HTERT-HM (cell line): ENCODE measurements around a stretch of chr14.

DNA sequence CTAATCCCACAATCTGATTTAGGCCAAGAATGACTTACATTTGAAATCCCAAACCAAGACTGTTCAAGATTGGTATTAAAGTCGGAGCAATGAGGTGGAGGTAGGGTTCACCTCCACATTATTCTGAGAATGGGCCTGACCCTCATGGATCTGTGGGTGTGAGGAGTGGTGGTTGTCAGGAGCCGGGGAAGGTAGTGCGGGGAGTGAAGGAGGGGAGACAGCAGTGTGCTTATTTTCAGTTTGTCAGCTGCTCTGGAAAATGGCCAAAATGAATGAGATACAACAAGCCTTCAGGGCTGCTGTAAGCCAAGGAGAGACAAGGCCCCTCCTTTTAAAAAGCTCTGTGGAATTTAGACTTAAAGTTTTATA lies 426.1 kb downstream of the RAD51B start:
- RRBS = no CpG with 5 or more reads among the region's 3 CpGs

DNA sequence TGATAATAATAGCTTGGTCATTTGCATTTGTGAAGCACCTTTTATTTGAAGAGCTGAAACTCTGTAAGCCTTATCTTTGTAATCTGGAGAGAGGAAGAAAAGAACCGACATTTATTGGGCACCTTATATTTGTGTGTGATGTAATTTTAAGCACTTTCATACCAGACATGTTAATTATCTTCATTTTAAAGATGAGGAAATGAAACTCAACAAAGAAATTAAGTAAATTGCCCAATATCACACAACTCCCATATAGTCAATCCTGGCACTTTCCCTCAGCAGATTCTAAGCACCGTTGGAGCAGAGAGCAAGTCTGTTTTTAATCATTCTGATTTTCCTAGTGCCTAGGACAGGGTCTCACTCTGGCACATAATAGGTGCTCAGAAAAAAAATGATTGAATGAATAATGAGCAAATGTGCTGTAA lies 419.0 kb downstream of the ZFP36L1 start:
- RRBS = no CpG with 5 or more reads among the region's 2 CpGs

GRCh38 chr14:68471027-68471980 lies 321.6 kb downstream of the ZFP36L1 start:
- RRBS = 81% methylated on average over 3 of the region's 12 CpGs

GRCh38 chr14:68506688-68507719 lies 285.9 kb downstream of the ZFP36L1 start:
- RRBS = no CpG with 5 or more reads among the region's 12 CpGs

GRCh38 chr14:68620003-68620556 lies 172.8 kb downstream of the ZFP36L1 start:
- RRBS = no CpG with 5 or more reads among the region's 3 CpGs

DNA sequence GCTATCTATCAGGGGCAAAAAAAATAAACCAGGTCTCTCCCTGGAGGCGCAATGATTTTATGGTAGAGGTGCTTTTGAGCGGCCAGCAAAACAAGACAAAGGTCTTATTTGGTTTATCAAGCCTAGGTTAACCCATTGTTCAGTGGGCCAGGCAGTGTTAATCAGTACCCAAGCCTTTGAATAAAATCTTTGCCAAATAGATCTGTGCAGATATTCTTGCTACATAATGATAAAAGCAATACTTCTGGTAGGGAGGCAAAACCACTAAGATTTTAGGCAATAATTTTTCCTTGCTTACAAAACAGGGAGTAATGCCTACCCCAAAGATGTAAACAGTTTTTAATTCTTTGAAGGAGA lies 69.6 kb downstream of the ZFP36L1 start:
- RRBS = no CpG with 5 or more reads among the region's 2 CpGs

GRCh38 chr14:68771648-68772269 lies 21.1 kb downstream of the ZFP36L1 start:
- RRBS = no CpG with 5 or more reads among the region's 12 CpGs

DNA sequence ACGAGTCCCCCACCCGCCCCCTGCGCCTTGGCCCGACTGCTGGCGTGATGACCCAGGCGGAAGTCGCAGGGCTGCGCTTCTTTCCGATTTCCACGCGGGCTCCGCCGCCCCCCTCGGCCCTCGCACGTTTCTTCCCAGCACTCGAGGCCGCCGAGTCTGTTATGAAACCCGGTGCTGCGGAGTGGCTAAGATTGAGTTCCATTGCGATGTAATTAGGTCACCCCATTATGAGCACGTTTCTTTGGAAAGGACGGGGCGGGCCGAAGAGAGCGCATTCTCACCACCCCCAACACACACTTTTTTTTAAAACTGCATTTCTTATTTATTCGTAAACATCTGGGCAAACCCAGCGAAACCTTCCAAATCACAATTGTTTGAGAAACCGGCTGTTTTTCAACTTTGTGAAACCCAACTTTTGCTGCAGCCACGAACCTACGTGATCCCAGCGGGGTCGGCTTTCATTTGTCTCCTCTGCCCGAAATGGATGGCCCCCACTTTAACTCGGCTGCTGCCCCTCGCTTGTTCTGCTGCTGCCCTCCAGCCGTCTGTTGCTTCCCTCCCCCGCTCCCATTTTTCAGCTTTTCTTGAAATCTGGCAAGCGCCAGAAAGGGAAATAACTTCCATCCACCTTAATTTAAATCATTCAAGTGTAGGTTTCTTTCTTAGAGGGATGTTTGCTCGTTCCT lies 1.7 kb upstream of the ZFP36L1 start:
- RRBS = no CpG with 5 or more reads among the region's 41 CpGs

DNA sequence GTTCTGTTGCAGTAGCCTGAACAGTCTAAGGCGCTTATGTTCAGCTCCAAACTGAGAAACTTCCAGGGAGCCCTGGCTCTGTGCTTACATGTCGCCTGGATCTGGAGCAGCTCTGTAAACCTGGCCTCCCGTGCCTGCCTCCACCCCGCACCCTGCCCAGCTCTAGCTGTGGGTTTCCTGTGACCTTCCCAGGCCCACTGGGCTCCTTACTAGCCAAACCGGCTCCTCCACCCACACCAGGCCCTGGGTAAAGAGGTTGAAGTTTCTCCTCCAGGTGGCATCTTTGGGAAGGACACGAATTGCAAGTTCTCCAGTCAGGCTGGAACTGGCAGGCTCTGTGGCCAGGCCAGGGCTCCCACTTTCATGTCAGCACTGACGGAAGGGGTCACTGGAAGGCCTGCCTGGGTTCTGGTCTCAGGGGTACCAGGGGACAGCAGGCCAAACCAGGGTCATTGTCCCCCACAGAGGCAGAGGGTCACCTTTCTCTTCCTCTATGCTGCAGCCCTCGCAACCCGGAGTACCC lies 60.9 kb upstream of the ZFP36L1 start:
- RRBS = no CpG with 5 or more reads among the region's 9 CpGs

DNA sequence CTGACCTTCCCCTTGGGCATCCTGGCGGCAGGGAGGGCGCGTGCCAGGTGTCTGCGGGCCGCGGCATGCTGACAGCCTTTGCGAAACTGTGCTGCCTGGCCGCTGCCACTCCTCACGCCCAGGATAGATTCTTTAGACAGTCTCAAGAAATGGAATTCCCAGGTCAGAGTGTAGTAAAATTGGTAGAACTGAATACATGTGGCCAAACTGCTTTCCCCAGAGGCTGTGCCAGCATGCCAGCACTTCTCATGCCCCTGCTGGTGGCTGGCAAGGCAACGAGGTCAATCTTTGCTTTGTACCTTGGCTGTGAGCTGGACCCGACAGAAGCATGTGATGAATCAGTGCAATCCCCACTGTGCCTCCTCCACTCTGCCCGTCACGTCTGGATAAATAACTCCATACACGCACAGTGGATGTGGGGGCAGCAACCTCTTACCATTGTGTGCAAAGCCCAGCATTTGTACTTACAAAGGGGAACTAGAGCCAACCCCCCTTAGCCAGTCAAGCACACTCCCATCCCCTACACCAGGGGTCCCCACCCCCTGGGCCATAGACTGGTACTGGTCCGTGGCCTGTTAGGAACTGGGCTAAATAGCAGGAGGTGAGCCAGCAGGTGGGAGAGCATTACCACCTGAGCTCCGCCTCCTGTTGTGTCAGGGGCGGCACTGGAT lies 90.9 kb downstream of the ACTN1 start:
- RRBS = no CpG with 5 or more reads among the region's 17 CpGs

DNA sequence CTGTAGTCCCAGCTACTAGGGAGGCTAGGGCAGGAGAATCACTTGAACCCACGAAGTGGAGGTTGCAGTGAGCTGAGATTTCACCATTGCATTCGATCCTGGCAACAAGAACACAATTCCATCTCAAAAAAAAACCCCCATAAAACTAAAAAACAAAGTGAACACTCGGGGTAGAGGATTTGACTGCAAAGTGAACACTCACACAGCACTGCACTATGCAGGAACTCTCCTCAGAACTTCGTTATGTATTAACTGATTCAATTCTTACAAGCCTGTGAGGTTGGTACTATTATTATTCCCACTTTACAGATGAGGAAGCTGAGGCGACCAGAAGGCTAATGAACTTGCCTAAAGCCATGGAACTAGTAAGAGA lies 89.5 kb downstream of the ACTN1 start:
- RRBS = no CpG with 5 or more reads among the region's 5 CpGs

DNA sequence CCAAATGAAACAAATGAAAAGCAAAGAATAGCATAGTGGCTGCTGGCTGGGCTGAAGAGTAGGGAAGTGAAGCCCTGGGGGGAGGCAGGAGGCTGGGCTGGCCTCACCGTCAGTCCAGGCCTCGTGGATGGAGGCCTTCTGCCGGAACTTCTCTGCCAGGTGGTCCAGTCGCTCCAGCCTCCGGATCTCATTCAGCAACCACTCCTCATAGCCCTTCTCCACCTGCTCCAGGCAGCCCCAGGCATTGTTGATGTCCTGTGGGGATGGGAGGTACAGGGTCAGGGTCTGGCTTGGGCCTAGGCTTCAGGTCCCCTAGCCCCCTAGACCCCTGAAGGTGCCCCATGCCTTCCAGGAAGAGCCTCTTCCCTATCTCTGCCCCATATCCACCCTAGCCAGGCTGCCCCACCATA lies 89.1 kb downstream of the ACTN1 start:
- RRBS = 100% methylated on average over 2 of the region's 5 CpGs

DNA sequence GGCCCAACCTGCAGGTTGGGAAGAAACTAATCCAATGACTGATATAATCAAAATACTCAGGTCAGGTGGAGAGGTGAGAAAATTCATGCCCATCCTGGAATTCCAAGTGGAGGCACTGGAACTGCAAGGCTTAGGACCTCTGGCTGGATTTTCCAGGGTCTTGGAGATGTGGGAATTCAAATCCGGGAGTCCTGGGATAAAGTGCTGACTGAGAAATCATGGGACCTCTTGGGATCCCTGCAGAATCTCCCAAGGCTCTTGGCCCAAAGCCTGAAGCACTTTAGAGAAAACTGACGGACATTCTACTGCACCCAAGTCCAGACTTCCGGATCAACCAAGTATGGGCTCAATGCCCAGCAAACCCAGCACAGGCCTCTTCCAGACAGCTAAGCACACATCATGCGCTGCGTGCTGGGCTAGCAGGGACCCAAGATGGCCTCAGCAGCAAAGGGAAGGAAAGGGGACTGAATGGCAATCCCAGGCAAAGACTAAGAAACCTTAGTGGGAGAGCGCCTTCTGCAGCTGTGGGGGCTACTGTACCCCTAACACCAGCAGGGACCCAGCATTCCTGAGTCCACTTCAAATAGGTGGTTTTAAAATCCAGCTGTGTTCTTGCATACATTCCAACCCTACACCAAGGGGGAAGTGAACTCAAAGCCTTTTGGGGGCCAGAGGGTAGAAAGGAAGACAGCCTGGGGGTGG lies 84.9 kb downstream of the ACTN1 start:
- RRBS = 5% methylated on average over 1 of the region's 6 CpGs

- RRBS = no CpG with 5 or more reads among the region's 8 CpGs
Observed at GRCh38 chr14:68924224-68924964, 54.7 kb downstream of the ACTN1 start.

GRCh38 chr14:68964357-68964777 lies 14.7 kb downstream of the ACTN1 start:
- RRBS = no CpG with 5 or more reads among the region's 6 CpGs

DNA sequence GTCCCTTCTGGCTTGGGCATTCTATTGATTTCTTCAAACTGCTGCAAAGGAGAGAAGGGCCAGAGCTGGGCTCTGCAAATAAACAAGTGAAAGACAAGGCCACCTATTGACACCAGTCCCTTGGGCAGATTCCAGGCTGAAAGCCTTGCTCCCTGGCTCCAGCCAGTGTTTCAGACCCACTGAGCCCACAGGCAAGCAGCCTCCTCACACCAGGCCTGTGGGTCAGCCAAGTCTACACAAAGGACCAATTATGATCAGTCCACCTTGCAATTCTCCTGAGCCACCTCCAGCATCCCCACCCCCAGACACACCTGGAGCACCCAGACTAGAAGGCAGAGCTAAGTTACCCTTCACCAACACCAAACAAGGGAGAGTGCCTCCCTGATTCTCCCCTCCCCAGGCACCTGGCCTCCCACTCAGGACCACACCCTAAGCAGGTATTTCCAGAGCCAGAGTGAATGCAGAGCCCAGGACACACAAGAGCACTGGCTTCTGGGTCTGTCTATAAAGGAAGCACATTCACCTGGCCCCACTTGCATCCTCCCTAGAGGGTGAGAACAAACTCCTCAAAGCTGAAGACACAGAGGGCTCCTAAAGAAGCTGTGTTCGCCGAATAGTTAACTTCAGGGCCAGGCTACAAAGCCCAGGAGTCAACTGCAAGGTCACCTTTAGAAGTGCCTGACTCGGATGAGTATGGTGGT lies 13.7 kb downstream of the ACTN1 start:
- RRBS = no CpG with 5 or more reads among the region's 3 CpGs

- RRBS = no CpG with 5 or more reads among the region's 5 CpGs
Observed at GRCh38 chr14:69209258-69209670, 18.0 kb downstream of the EXD2 start.

GRCh38 chr14:69483717-69484111 lies 814 bp upstream of the PLEKHD1 start:
- RRBS = no CpG with 5 or more reads among the region's 38 CpGs

DNA sequence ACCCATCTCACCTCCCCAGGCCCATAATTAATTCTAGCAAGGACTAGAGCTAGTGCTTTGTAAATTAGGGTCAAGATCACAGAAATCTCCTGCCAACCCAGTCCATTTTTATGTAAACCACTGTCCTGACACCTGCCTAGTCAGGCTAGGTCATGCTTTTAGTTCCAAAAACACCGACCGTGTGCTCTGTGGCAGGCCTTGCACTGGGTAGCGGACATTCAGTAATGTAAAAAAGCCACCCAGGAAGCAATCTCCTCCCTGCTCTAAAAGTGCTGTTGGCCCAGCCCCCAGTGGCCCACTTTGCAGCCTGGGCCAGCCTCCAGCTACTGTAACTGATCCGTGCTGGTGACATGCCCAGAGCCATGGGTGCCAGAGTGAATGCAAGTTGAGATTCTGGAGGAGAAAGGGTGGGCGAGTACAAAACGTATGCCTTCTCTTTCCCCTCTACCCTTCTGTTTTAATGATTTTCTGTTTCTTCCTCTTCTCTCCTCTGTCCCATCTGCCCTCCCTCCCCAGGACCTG lies 16.8 kb downstream of the PLEKHD1 start:
- RRBS = no CpG with 5 or more reads among the region's 6 CpGs